SJSA1 (cell line): ENCODE measurements around the genes OR8G1, MSANTD2, ROBO4 and FOXRED1.

DNA sequence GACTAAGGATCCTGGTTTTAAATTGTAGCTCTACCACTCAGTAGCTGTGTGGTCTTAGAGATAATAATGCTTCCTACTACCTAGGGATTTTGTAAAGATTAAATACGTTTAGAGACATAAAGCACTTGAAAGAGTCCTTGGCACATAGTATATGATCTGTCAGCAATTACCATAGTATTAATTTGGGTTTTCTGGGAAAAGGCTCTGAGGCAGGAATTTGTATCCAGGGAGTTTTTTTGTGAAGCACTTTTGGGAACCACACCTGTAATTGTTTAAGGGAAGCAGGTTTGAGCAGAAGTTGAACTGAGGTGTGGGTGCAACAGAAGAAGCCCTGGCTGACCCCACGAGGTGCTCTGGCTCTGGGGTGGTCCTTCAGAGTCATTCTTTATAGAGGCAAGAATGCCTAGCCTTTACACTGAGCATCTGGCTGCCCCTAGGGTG, 1.1 kb upstream of the TMEM225 start:
- RAMPAGE, long total RNA: no peak

- RAMPAGE, long total RNA: no peak
These were observed 15.8 kb downstream of the OR10S1 start for GRCh38 chr11:123961833-123962112.

DNA sequence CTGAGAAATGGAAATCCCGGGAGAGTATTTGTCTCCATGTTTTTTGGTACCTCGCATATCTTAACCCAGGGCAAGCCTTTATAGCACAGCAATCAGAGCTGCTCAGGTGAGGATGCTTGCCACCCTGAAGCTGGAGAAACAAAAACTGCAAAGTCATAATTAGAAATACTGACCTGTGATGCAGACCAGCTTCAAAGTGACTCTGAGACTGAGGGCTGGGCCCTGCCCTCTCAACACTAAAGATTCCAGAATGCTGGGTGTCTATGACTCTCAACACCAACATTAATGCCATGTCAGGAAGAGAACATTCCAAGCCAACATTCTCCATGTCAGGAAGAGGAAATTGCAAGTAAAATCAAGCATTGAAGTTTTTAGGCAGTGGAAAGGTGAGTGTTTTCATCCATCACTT, at the start of gene OR8G1:
TSS of gene OR8G1 (plus strand) at position 117 of the 409 bp plus-strand sequence.
- RAMPAGE, long total RNA: no peak

DNA sequence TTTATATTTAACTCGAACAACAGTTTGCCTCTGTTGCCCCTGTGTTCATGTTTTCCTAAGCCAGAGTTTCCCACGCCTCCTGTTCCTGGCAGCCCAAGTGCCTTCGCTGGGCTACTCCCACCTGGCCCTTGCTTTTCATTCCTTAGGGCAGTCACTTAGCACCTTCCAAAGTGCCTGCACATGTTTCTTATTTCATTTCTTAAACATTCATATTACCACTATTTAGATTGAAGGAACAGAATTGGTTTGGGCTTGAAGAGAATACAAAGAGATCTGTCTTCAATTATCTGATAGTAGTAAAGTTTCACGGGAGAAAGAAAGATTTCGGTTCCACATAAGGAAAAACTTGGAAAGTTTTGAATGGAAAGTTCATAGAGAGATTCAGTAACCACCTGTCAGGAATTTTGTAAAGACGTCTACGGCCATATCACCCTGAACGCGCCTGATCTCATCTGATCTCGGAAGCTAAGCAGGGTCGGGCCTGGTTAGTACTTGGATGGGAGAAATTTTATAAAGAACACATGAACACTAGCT, 13.4 kb downstream of the TBRG1 start:
- RAMPAGE, long total RNA: no peak

DNA sequence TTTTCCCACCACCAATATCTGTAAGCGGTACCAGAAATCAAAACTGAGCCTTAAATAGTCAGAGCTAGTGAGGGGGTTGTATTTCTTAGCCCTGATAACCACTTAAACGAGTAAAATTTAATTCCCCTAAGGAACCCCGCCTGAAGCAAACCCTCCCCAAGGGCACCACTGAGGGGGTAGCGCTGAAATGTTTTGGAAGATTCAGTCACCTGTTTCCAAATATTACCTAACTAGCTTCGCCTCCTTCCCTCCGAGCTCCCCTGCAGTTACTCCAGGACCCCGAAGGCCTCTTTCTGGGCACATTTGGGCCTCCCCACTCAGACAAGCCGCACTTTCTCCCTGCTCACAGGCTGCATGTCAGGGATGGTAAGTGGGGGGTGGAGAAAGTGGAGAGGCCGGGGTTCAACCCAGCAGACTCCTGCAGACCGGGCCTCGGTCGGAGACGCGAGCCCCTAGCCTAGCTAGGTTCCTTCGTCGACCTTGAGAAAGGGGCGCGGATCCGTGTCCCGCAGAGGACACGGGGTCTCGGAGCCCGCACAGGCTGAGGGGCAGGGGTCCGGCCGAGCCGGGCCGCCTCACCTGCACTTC, 382 bp downstream of the SIAE start:
- RAMPAGE, long total RNA: no peak

GRCh38 chr11:124748930-124749920, 2.8 kb downstream of the VSIG2 start:
- RAMPAGE, long total RNA: no peak

GRCh38 chr11:124754476-124755138, 2.6 kb upstream of the VSIG2 start:
- RAMPAGE, long total RNA: no peak

DNA sequence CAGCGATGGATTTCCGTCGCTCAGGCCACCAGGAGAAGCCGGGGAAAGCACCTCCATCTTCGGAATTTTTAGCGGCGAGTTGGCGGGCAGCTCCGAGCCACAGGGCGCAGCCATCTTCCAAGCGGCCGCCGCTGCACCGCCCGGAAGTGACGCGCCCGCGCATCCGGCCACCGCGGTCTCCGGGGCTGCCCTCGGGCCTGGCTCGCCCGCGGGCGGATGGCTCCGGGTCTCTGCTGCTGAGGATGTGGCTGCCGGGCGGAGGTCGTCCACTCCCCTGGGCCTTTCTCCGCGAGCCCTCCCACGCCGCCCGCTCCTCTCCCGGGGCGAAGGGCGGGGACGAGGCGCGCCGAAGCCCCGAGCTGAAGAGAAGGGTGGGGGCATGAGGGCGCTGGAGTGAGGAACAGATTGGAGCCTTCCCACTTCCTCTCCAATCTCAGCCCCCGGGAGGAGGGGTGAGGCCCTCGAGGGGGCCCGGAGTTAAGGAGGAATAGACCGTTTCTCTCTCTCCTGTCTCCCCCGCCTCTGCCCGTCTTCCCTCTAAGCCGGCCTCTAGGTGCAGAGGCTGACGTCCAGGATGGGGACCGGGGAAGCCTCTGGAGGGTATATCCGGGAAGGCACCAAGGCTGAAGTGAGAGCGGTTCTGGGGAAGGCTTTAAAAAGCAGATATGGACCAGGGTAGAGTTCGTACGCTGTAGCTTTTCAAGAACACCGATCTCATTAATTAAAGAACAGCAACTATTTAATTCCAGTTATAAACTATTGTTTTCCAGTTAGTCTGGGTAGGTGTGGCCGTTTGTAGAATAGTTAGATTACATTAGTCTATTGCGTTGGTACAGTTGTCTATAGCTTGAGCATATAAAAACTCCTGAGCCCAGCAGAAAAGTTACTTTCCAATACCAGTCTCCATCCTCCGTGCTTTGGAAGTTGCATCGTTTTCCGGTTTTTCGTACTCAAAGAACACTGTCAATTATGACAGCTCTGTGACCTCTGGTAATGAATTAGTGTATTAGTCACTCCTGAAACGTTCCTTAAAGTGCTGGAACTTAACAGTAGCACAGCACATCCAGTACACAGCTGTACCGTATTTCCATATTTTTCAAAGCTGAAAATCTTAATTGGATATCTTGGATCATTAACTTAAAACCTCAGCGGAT, at the start of gene MSANTD2:
TSS of gene MSANTD2 (minus strand) at position 140 of the 1,154 bp plus-strand sequence.
- RAMPAGE, long total RNA: no peak

DNA sequence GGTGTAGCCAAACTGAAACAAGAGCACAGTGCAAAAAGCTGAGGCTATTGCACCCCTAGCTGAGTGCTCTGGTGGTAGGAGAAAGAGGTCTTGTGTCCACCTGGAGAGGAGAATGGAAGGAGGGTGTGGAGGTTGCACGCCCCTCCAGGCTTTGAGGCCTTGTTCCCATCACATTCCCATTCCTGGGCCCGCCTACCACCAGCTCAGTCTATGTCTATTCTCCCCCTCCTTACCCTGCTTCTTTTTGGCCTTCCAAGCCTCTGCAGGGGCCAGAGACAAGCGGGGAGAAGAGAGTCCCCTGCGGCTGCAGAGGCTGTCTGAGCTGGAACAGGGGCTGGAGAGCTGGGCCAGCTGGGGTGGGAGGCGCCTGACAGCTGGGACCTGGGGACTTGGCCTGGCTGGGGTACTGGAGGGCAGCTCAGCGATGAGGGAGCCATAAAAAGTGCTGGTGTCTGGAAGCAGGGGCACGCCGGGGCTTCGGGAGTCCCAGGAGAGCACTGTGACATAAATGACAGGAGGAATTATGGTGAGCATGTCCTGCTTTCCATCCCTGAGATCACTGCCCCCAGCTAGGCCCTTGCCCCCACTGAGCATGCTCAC, 6.5 kb downstream of the ROBO4 start:
- RAMPAGE, long total RNA: no peak

DNA sequence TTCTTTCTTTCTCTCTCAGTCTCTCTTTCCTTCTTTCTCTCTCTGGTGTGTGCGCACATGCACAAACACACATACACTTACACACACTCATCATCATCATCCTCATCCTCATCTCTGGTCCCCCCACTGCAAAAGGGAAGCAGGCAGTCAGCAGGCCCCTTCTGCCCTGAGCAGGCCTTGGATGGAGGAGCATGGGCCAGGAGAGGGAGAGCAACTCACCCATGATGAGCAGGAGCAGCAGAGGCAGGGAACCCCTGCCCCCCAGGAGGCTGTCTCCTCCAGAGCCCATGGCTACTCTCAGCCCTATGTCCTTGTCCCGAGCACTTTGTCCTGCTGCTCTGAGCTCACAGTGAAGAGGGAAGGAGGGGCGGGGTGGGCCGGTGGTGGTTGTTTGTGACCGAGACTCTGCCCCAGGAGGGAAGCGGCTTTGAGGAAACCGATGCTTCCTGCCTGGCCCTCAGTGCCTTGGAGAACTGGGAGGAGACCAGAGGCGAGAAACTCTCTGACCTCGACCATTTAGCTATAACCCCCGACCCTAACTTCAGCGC, at the start of gene ROBO4:
TSS of gene ROBO4 (minus strand) at position 359 of the 548 bp plus-strand sequence.
- RAMPAGE, long total RNA: no peak

DNA sequence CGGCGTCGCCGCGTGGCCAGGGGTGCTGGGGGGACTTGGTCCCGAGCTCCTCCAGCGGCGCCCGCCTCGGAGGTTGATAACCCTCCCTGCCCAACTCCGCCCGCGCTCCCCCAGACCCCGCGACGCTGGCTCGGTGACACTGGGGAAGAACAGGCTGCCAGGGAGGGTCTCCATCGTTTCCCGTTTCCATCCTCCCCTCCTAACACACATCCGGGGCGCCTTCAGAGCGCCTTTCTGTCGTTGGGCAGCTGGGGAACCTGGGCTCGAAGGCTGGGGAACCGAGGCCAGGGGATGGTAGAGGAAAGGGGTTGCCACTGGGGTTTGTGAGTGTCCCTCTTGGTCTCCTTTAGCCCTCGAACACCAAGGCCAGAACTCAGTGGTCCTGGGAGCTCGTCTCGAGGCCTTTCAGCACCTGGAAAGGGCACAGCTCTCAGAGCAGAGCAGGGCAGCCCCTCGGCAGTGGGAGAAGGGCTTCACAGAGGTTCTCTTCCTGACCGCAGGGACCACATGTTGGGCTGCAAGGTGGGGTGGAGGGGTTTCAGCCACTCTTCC, 493 bp downstream of the SLC37A2 start:
- RAMPAGE, long total RNA: no peak

- RAMPAGE, long total RNA: no peak
These were observed 20.0 kb downstream of the TMEM218 start for GRCh38 chr11:125091244-125091909.

GRCh38 chr11:125188587-125189100, 24.1 kb downstream of the PKNOX2 start:
- RAMPAGE, long total RNA: no peak

GRCh38 chr11:125261474-125262084, 97.0 kb downstream of the PKNOX2 start:
- RAMPAGE, long total RNA: no peak

- RAMPAGE, long total RNA: no peak
These were observed 145.0 kb downstream of the FEZ1 start for GRCh38 chr11:125350885-125351671.

DNA sequence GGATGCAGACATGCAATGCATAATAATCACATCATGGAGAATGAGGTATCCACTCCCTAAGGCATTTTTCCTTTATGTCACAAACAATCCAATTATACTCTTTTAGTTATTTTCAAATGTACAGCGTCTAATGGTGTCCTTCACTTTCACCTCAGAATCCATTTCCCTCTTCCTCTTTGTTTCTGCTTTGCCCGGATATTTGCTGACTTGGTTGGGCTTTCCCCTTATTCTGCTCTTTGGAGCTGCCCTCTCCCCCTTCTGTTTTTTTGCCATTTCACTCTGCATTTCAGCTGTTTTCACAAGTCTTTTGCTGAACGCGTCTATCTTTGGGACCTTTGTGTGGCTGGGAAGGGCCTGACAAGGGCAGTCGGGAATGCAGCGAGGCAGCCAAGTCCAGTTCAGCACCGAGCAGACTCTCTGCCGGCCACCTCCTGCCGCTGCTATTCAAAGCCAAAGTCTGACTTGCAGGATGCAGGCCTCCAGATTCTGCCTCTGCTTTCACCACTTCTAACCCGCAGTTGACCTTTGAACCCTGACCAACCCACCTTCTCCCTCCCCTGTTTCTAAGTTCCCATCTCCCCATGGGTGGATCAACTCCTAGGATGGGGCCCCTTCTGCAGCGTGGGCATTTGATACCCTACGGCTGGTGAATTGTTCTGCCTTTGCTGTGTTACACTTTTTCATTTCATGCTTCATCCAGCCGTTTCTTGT, 38.2 kb downstream of the FEZ1 start:
- RAMPAGE, long total RNA: no peak

DNA sequence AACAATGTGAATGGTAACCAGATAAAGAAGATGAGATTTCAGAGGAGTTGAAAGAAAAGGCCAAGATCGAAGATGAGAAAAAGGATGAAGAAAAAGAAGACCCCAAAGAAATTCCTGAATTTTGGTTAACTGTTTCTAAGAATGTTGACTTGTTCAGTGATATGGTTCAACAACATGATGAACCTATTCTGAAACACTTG, 5.1 kb upstream of the CDON start:
- RAMPAGE, long total RNA: no peak

DNA sequence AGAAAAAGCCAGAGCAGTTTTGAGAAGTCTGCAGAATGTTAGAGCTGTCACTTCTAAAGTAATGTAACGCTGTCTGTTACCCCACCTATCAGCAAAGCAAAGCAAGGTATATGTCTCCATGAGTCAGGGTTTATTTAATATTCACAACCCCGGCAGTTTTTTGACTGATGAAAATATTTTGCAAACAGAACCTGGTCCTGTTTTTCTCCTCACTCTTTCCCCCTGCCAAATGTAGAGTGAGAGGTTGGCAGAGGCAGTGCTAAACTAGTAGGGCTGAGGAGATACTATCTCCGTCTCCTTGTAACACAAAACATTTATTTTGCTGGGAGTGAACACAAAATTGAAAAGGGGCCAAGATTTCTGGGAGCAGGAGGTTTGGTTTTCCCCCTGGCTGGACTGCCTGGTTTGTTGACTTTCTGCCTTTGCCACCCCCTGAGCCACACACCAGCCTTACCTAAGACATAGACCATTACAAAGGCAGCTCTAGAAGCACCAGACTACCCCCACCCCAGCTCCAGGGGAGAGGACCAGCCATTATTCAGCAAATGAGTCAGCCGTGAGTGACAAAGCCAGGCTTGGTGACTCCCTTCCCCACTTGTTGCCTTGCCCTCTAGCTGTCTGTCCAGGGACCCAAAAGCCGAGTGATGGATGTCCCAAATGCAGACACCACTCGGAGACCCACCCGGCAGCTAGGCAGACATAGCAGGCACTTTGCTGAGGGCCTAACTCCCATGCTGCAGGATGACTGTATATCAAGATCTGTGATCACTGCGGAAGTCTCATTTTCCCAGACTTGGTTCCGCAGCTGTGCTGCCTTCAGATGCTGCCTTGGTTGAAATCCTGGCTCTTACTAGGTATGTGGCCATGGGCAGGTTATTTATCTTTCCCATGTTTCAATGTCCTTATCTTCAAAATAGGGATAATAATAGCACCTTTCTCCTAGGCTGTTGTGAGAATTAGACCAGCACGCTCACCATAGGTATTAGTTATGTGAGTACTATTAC, 17.6 kb upstream of the CDON start:
- RAMPAGE, long total RNA: no peak

GRCh38 chr11:126268739-126269770, at the start of gene FOXRED1:
Gene FOXRED1 (plus strand): TSS chr11:126269154.
- RAMPAGE, long total RNA: start-site peak on the minus strand at chr11:126268816-126268879, 443 and 161 reads in 2 replicates

GRCh38 chr11:126326140-126326378, 22.2 kb downstream of the DCPS start:
- RAMPAGE, long total RNA: no peak